Metanephros (tissue), 2 donors: ENCODE measurements around a stretch of chr6.

DNA sequence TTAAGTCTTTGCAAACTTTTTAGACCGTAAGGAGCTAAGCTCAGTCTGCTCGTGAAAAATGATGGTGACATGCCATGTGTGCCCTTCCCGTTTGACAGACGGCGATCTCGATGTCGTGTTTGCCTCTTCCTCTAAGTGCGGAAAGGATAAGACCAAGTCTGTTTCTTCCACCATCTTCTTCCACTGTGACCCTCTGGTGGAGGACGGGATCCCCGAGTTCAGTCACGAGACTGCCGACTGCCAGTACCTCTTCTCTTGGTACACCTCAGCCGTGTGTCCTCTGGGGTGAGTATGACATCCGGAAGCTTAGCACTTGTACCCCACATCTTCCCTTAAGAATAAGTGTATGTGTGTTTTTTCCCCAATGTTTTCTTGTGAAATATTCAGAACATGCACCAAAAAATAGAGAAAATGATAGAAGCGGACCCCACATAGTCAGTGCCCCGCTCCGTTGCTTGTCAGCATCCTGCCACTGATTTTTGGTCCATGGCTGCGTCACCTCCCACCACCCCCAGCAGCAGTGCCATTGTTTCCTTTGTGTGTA is 25.2 kb upstream of the SLC22A1 start:
- RAMPAGE, long total RNA, result no peak

- RAMPAGE, long total RNA, result no peak
These were observed 6.3 kb downstream of the SLC22A1 start for GRCh38 chr6:160127844-160128366.

DNA sequence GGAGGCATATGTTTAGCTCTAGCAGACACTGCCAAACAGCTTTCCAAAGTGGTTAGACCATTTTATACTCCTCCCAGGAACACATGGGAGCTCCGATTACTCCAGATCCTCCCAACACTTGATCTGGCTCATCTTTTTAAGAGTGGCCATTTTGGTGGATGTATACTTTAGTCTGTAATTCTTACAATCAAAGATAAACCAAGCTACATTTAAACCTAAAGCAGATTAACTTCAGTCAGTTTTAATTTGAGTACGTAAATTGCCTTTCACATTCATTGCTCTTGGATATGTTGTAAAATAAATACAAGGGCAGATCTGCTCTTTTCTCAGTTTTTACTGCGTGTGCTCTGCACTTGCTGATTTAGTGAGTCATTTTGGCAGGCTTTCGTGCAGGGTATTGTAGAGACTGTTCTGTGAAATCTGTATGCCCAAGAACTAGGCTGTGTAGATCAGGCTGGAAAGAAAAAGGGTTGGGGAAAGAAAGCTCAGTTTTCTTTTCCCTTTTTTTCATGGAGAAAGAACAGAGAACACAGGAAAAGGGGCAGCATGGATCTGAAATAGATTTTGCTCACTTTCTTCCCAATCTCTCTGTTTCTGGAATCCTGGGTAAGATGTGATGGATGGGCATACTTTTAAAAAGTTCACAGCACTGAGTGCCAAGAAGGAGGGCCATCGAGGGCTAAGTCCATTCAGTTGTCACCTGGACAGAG is 19.7 kb downstream of the SLC22A1 start:
- RAMPAGE, long total RNA, result no peak

DNA sequence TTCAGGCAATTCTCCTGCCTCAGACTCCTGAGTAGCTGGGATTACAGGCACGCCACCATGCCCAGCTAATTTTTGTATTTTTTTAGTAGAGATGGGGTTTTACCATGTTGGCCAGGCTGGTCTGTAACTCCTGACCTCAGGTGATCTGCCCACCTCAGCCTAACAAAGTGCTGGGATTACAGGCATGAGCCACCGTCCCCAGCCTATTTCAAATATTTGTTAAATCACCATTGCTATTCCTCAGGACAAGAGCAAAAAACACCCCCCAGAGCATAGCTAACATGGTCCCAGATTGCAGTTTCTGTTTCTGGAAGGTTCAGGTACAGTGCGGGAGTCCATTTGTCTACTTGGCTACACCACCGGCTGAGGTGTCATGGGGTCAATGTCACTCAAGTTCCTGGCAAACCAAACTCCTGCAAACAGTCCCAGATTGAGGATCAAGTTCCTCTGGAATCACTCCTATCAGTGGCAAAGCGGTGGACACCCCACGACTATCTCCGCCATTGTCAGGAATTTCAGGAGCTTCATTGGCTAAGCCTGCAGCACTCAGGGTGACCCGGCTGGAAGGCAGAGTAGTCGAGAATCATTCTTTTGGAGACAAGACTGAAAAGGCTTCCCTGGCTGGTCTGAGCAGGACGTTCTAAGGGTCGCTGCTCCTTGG is 41.7 kb downstream of the SLC22A1 start:
- RAMPAGE, long total RNA, result no peak

DNA sequence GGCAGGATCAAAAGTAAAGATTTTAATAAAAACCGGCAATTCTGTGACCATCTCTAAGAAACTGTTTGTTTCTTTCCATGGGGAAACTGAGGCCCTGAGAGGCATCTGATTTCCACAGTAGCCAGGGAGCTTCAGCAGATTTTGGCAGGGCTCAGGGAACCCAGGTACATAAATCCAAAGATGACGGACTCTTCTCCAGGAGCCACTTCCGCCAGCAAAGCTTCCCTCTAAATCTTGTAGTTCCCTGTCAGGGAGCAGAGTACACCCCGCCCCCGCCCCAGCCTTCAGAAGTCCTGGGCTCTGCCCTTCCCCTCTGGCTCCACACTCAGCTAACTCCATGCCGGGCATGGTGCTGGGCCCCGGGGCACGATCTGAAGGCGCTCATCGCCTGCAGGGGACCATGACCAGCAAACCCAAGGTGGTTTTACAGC is 41.3 kb upstream of the SLC22A2 start:
- RAMPAGE, long total RNA, result no peak

GRCh38 chr6:160351757-160352168 is 3.6 kb downstream of the SLC22A3 start:
- RAMPAGE, long total RNA, result no peak

DNA sequence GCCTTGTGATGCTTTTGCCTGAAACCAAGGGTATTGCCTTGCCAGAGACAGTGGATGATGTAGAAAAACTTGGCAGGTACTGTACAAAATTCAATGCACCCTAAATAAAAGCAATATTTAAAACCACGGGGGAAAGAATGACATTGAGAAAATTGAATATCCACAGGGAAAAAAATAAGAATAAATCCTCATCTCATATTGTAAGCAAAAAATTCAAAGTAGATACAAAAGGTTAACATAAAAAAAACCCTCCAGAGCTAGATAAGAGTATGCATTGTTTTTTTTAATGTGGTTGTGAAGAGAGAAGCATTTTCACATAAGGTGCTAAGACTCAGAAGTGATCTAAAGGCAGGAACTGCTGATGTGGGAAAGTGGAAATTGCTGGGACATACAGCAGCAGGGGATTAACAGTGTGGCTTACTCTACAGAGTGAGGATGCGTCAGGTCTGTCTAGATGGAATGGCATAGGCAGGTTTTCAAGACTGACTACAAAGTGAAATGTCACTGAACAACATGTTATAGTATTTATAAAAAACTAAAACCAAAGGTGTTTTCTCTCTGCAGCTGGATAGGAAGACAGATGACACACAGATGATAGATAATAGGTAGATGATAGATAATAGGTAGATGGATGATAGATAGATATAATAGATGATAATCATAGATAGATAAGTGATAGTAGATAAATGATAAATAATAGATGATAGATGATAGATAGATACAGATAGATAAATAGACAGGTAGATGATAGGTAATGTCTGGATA is 99.7 kb downstream of the SLC22A3 start:
- RAMPAGE, long total RNA, result no peak

DNA sequence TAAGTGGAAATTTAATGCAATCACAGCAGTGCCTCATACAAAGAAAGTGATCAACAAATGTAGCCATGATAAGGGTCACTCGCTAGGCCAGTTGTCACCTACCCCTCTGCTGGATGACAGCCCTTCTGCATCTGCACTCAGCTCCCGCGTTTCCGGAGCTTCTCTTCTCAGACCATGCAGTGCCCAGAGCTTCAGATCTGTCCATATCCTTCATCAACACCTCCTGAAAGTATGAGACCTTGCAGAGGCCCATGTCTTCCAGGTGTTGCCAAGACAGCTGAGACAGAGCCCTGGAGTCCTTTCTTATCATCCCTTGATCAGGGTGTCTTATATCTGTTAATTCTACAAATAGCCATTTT is 142.2 kb downstream of the LPA start:
- RAMPAGE, long total RNA, result no peak

- RAMPAGE, long total RNA, result no peak
These were observed 24.7 kb downstream of the PLG start for GRCh38 chr6:160726842-160727117.

GRCh38 chr6:160791926-160792698 is 90.1 kb downstream of the PLG start:
- RAMPAGE, long total RNA, result no peak

GRCh38 chr6:160952924-160953402 is 38.6 kb upstream of the MAP3K4 start:
- RAMPAGE, long total RNA, result no peak

DNA sequence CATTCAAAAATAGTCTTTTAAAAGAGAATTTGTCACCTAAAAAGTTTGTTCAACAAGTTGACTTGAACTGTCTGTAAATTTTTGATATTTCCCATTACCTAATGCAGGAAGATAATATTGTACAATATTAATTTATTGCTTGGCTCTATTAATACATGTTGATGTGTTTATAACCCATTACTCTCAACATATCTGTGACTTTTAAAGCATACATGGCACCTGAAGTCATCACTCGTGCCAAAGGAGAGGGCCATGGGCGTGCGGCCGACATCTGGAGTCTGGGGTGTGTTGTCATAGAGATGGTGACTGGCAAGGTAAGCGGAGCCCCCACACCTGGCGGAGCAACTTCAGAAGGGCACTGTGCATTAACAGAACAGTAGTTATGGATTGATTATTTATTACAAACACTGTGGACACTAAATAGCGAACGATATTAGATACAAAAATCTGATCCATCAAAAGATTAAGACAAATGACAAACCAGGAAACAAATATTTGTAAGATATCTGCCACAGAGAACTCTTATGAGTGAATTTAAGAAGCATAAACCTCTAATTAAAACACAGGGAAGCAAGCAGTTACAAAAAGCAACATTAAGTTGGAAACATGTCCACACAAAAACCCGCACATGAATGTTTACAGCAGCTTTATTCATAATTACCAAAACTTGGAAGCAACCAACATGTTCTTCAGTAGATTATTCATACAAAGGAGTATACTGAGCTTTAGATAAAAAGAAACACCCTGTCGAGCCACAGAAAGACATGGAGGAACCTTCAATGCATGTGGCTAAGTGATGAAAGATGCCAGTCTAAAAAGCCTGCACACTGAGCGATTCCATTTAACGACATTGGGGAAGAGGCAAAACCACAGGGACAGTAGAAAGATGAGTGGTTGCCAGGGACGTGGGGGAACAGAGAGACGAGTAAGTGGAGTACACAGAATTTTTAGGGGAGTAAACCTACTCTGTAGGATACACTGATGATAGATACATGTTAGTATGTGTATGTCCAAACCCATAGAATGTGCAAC is 121.2 kb downstream of the MAP3K4 start:
- RAMPAGE, long total RNA, result no peak

GRCh38 chr6:161171977-161172406 is 101.9 kb downstream of the AGPAT4 start:
- RAMPAGE, long total RNA, result no peak

DNA sequence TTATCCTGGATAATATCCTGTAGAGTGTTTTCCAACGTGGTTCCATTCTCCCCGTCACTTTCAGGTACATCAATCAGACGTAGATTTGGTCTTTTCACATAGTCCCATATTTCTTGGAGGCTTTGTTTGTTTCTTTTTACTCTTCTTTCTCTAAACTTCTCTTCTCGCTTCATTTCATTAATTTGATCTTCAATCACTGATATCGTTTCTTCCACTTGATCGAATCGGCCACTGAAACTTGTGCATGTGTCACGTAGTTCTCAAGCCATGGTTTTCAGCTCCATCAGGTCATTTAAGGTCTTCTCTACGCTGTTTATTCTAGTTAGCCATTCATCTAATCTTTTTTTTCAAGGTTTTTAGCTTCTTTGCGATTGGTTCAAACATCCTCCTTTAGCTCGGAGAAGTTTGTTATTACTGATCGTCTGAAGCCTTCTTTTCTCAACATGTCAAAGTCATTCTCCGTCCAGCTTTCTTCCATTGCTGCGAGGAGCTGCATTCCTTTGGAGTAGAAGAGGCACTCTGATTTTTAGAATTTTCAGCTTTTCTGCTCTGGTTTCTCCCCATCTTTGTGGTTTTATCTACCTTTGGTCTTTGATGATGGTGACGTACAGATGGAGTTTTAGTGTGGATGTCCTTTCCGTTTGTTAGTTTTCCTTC is 96.5 kb downstream of the AGPAT4 start:
- RAMPAGE, long total RNA, result no peak

DNA sequence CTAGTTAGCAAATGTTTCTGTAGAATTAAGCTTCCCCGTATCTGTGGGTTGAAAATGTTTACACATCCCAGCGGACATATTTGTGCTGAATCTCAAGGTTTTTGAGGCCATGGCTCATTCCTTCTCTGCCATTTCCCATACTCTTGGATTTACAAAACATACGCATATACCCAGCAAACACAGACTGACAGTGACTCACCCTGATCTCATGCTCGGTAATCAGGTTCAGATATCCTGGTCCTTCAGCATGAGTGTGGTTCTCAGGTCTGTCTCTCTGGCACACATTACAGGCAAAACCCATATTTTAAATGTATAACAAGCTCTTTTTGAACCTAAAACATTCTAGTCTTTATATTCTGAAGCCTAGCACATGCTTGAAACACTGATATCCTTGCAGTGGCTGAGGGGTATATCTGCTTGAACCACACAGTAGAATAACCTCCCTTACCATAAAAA is 58.6 kb downstream of the AGPAT4 start:
- RAMPAGE, long total RNA, result no peak

DNA sequence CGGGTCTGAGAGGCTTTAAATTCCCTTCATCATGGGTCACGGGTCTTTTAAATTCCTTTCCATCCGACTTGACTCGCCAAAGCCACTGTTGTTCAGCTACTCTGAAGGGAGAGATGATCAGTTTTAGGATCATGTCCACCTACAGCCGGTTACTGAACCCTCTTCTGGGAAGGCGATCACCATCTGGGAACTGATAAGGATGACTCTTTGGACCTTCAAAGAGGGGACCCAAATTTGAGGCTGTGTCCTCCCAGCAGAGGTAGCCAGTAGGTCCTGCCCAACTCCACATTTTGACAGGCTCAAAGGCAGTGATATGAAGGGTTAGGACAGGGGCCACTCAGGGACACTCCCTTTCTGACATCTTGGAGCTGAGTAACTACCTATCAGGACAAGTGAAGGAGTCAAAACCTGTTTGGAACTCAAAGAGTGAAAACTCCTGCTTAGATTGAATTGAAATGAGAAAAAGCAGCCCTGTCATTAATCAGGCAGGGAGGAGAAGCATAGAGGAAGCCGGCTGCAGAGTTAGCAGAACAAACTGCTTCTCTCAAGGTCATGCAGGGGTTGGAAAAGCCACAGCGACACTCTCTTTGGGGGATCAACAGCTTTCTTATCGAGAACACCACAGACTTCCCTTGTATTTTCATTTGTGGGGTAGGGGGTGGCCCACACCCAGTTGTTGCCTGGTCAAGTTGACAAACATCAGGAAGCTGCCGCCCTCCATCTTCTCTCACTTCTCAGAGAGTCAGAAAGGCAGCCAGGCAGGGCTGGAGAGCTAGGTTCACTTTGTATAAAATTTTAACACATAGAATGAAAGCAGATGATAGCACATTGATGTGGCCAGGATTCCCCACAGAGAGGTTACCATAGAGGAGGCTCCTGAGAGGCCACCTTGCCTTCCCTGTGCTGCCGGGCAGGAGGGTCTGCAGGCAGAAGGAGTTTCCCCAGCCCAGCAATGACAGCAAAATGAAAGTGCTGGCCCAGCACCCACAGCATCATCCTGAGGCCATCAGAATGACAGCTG is 47.7 kb downstream of the AGPAT4 start:
- RAMPAGE, long total RNA, result no peak

DNA sequence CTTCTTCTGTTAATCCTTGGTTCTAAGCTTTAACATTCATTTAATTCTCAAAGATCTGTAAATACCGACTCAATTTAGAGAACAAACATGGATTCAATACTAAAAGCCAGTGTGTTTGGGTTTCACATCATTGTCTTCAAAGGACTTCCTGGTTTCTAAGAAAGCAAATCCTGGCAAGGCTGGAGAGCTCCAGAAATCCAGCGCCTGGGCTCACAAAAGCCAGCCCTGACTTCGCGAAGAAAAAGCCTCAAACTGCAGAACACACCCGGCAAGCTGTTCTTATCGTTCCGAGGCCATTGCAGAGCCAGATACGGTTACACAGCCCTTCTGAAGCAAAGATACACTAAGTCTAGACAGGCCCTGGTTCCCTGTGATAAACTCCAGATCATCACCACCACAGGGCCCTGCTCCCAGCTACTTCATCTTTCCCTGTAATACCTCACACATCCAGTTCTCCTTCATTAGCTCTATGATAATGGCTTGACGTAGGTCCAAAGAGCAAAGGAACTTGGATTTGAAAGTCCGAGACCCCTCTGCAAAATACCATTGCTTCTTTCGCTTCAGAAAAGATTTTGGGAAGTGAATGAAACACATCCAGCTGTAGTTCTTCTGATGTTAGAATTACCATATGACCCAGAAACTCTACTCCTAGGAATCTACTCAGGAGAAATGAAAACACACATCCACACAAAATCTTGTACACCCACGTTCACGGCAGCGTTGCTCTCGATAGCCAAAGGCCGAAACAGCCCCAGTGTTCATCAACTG is 19.0 kb downstream of the AGPAT4 start:
- RAMPAGE, long total RNA, result no peak

GRCh38 chr6:161435657-161436350 is 161.9 kb upstream of the AGPAT4 start:
- RAMPAGE, long total RNA, result no peak

- RAMPAGE, long total RNA, result no peak
These were observed 669.3 kb downstream of the PRKN start for GRCh38 chr6:162058243-162058787.

DNA sequence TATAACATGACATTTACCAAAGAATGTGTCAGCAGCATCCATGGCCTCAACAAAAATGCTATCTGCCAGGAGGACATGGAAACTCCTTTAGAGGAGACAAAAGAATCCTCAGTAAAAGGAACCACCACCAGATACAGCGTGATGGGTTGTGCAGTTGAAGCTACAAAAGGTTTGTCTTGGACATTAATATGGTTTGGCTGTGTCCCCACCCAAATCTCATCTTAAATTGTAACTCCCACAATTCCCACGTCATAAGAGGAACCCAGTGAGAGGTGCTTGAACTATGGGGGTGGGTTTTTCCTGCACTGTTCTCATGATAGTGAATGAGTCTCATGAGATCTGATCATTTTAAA is 539.9 kb downstream of the PRKN start:
- RAMPAGE, long total RNA, result no peak